LHCN-M2 (cell line): ENCODE measurements around the genes GPR141 and INHBA.

DNA sequence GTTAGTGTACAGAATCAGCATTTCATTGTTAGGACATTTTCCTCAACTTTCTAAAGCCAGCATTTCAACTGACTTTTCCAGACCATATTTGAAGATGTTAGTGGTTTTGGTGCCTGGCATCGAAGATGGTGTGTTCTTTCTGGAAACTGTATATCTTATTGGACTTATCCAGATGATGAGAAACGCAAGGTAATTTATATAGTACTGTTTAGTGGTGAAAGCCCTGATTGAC, 53.9 kb downstream of the ANLN start:
- RAMPAGE, long total RNA: no peak

DNA sequence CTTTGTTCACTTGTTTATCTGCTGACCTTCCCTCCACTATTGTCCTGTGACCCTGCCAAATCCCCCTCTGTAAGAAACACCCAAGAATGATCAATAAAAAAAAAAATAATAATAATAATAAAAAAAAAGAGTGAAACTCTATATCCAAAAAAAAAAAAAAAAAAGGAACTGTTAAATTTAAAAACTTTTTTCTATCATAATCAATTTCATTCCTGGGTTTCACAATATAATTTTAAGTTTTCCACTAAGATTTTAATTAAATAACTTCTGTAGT, 155.1 kb downstream of the ELMO1 start:
- RAMPAGE, long total RNA: no peak

GRCh38 chr7:37349922-37350681, 98.6 kb downstream of the ELMO1 start:
- RAMPAGE, long total RNA: no peak

DNA sequence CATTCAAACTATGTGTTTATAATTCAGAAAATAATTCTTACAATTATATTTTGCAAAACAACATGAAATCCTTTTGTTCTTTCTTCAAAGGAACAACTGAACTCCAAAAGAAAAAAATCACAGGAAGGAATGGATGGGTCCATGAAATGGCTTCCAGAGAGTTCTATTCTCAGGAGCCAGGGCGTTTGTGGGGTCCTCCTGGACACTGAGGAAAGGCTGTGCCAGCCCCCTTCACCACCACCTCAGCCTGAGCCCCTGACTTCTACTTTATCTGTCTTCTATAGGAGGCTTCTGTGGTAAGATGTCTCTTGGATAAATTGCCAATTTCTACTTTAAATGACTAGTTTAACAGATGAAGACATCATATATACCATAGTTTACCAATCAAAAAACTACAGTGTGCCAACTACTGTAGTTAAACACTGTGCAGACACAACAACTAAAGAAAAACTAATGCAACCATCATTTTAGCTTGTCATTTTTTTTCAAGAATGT, 36.5 kb downstream of the ELMO1 start:
- RAMPAGE, long total RNA: no peak

- RAMPAGE, long total RNA: no peak
Observed at GRCh38 chr7:37444596-37444839, 4.1 kb downstream of the ELMO1 start.

DNA sequence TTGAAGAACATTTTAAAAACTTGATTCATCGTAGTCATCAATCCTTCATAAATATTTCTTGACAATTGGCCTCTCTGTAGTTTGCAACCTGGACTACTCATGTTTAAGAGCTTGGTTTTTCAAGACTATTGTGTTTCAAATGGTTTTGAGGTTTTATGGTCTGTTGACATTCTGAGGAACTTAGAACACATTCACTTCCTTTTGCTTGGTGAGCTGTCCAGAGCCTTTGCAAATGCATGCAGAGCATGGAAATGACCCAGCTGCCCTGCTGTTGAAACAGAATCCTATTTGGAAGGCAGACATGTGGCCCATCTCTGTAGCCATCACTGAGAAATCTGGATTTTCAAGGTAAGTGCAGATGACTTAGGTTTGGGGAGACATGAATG, at the start of gene GPR141:
Gene GPR141, plus strand, starts transcription at position 211 of the 386 bp plus-strand sequence.
- RAMPAGE, long total RNA: no peak

- RAMPAGE, long total RNA: no peak
Observed at GRCh38 chr7:38232765-38233764, 55.0 kb downstream of the STARD3NL start.

DNA sequence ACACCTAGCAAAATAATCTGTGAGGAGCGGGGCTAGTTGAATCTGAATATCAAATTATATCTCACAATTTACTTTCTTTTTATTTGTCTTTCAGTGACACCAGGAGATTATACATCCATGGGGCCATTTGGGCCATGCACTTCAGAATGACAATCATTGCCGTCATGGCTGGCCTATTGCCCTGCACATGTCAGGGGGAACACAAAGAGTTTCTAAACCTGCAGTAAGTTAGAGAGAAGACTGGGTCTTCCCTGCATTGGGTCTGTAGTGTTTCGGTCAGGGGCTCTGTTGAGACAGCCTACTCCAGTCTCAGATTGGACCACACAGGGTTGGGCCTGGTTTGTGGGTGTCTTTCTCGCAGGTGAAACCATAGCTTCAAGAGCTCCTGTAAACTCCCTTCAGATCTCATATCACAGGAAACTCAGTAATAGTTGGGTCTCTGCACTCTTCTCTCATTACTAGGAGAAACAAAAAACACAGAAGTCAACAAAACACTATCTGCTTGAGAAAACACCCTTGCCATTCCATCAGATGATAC, 102.6 kb downstream of the STARD3NL start:
- RAMPAGE, long total RNA: no peak

DNA sequence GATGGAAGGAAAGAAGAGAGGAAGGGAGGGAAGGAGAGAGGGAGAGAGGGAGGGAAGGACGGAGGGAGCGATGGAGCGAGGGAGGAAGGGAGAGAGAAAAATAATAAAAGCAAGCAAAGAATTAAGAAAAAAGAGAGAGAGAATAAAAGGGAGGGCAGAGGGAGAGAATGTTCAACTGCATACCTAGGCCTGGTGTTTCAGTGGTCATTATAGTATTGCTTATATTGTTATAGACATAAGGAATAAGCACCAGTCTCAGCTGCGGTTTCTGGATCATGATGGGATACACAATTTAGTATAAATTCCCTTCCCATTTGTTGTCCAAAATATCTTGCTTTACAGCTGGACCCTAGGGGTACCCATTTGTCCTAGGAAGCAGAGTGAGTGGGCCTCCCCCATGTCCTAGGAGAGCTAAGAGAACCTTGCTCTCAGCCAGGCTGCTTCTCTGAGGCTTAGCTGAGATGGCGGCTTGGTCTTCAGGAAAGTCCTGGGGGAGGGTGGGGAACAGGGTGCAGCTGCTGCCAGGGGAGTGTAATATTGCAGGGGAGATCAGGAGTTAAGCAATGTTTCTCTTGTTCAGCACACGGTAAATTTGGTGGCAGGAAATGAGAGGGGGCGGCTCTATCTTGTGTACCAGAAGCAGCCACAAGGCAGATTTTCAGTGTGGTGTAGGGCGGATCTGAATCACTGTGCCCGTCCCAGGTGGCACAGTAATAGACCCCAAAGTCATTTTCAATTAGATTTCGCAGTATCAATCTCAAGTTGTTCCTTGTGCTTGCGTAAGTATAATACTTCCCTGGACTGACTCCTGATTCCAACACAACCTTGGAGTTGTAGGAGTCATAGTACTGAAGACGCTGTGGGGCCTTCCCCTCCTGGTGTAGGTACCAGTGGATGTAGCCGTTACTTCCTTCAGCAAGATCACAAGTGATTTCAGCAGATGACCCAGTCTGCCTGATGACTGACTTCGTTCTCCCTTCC, 184.4 kb downstream of the STARD3NL start:
- RAMPAGE, long total RNA: no peak

DNA sequence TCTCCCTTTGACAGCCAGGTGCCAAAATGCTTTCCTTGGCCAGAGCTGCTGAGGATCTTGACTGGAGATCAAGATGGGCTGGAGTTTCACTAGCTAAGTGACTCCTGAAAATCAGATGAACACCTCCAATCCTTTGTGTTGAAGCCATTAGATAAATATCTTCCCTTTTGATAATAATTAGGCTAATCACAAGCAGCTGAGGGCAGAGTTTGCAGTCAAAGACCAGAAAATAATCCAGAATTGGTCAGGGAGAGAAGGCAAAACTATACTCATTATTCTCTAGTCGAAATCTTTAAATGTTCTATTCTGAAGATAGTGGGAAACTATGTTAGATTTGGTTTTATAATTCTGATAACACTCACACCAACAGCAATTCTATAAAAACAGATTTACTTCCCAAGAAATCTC, 154.2 kb downstream of the AMPH start:
- RAMPAGE, long total RNA: no peak

GRCh38 chr7:39366425-39366825, 199.8 kb upstream of the YAE1 start:
- RAMPAGE, long total RNA: no peak

DNA sequence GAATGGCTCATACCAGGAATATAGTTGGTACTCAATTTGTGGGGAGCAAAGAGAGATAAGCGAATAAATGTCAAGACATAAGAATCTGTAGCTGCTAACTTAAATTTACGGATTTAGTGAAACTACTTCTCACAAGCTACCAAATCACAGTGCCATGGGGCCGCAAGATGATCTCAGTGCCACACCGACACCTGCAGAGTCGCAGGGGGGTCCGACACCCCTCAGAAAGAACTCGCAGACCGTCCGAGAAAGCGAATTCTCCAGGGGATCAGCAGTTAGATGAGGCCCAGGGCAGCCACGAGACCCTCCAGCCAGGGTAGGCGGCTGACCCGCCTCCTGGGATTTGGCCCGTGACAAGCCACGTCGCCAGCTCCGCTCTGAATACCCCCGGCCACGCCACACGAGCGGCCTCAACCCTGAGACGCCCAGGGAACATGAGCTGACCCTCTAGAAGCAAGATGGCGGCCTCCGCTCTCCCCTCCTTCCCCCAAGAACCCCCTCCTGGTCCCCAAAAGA, 554 bp upstream of the RALA start:
- RAMPAGE, long total RNA: no peak

DNA sequence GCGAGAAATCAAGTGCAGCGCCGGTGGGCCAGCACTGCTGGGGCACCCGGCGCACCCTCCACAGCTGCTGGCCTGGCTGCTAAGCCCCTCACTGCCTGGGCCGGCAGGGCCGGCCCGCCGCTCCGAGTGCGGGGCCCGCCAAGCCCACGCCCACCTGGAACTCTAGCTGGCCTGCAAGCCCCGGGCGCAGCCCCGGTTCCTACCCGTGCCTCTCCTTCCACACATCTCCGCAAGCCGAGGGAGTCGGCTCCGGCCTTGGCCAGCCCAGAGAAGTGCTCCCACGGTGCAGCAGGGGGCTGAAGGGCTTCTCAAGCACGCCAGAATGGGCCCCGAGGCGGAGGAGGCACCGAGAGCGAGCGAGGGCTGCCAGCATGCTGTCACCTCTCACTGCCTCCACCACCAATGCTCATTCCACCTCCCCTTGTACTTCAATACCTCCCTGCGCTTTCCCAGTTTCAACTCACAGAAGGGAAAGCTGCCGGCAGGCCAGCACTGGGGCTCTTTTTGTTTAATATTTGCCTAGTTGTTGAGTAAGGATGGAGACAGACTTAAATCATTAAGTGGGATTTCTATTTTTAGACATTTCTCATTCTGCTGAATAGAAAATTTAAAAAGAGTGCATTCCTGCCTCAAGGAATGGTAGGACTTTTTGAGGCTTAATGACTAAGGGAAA, 130.9 kb downstream of the RALA start:
- RAMPAGE, long total RNA: no peak

DNA sequence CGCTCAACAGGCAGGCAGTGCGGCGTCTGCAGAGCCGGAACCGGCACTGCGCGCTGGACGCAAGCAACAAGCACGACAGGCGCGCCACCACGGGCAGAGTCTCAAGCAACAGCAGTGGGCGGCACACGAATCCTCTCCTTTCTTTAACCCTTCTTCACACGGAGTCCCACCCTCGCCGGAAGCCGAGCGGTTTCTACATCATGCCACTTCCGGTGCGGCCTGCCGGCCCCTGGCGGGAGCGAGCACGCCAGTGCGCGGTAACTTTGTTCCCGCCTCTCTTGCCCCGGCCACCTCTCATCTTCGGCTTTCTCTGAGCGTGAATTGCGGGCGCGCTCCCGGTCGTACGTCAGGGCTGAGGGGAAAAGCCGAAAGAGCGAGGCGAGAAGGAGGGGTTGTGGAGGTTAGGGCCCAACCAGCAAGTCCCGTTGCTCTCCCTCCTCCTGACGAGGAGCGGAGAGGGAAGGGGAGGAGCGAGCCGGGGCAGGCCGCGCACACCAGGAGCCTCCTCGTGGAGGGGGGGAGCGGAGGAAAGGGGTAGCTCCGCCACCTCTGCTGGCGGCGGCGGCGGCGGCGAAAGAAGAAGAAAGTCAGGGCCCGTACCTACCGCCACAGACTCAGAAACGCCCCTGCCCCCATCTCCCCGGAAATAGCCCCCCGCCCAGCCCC, 619 bp upstream of the CDK13 start:
- RAMPAGE, long total RNA: no peak

DNA sequence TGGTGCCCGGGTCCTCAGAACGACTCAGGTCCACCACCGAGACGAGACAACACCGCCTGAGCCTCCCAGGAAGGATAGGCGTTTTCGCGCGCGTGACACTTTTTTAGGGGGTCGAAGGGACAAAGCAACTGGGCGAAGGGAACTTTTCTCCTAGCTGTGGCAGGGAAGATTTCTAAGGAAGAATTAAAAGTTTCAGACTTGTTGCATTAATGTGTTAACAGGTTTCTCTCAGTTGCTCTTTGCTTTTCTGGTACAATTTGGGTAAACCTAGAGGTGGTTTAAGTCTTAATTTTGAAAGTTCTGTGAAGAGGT, 1.8 kb downstream of the CDK13 start:
- RAMPAGE, long total RNA: no peak

- RAMPAGE, long total RNA: no peak
Observed at GRCh38 chr7:39972377-39972645, 22.3 kb downstream of the CDK13 start.

DNA sequence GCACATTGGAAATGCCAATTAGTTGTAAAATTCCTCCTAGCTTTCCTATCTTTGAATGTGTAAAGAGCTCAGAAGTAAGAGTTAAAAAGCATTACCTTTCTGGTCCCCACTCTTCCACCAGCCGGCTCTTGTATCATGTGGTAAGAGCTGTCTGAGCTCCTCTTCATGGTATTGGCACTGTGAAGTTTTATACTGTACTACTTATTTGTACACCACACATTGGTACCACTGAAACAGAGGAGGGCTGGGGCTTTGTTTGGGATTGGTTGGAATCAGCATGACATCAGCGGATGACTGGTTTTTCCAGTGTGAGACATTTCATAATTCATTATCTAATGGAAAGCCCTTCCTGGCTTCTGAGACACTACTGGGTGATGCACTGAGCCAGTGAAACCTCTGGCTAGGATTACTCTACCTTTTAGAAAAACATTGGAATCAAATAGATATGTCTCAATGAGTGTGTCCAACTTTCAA, at the start of gene INHBA:
Gene INHBA, minus strand, starts transcription at position 181 of the 474 bp plus-strand sequence.
- RAMPAGE, long total RNA: no peak

GRCh38 chr7:41705022-41705917, 2.4 kb upstream of the INHBA start:
- RAMPAGE, long total RNA: no peak

GRCh38 chr7:41881557-41882213, 178.8 kb upstream of the INHBA start:
- RAMPAGE, long total RNA: no peak

- RAMPAGE, long total RNA: no peak
Observed at GRCh38 chr7:41956354-41956645, 253.4 kb upstream of the INHBA start.